SJCRH30 (cell line): ENCODE measurements around a stretch of chr6.

- RAMPAGE, long total RNA = no peak
These were observed 158.9 kb downstream of the LY86 start for GRCh38 chr6:6747454-6747810.

DNA sequence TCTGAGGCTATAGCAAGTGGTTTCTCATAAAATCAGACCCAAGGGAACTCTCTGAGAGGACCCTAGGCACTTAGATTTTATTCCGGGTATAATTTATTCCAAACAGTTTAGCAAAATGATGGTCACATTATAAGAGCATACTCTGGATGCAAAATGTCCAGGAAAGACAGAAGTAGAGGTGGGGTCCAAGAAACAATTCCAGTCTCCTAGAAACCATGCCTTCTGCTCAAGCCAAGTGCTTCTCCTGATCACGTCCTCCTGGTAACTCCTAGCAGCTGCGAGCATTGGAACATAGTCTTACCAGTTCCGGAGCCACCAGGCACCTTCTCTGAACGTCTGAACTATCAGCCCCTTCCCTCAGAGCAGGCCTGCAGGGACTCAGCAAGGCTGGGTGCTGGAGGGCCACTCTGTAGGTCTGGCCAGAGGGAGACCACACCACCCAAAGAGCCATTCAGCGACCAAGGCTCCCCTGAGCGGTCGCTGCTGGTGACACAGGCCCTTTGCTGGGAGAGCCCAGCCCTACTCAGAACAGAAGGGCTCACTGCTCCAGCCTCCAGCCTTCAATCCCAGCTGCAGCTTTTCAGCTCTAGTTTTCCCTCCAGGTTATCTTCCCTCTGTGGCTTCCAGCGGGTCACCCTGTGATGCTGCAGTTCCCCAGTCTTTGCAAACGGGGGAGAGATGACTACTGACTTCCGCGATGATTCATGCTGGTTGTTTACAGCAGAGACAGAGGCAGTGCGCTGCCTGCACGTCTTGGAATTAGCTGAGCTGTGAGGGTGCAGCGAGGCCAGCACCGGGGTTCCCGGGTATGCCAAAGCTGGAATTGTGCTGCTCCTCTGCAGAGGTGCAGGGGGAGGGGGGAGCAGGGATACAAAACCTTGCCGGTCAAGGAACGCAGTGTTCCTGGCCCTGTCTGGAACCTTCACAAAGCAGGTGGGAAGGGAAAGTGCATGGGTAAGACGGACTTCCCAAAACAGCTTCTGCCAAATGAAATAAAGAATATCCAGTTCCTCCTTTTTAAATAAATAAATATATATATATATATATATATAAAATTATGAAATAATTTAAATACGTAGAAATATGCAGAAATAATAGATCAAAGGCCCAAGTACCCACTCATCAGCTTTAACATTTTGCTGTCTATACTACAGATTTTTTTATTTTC, 161.3 kb downstream of the LY86 start:
- RAMPAGE, long total RNA = no peak

GRCh38 chr6:6791073-6791340, 202.5 kb downstream of the LY86 start:
- RAMPAGE, long total RNA = no peak

GRCh38 chr6:6823359-6824284, 235.1 kb downstream of the LY86 start:
- RAMPAGE, long total RNA = no peak

DNA sequence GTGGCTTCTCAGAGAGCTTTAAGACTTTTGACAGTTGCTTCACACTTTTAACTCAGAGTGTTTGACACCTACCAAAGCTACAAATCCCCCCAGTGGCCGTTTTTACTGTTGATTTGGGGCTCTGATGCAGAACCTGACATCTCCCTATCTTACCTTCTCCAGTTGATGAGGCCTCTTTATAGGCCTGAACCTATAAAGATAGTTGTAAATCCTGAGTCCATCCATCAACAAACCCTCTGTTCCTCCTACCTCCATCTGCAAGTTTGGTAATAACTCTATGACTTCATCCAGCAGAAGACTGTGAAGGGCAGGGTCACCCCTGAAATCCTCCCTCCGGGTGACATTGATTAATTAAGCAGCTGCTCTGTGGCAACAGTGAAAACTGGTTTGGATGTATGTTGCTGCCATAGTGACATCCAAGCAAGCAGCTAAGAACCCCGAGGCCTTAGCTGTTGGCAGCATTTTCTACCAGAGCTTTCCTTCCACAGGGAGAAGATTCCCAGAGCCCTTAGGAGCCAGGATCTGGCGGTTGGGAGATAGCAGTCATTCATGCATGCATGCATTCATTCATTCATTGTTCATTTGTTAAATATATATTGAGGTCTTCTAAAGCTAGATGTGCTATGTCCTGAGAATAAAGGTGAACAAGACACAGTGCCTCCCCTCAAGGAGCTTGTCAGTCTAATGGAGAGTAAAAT, 226.0 kb upstream of the RREB1 start:
- RAMPAGE, long total RNA = no peak

GRCh38 chr6:6972368-6972905, 135.3 kb upstream of the RREB1 start:
- RAMPAGE, long total RNA = no peak

GRCh38 chr6:6994523-6995242, 113.1 kb upstream of the RREB1 start:
- RAMPAGE, long total RNA = no peak

DNA sequence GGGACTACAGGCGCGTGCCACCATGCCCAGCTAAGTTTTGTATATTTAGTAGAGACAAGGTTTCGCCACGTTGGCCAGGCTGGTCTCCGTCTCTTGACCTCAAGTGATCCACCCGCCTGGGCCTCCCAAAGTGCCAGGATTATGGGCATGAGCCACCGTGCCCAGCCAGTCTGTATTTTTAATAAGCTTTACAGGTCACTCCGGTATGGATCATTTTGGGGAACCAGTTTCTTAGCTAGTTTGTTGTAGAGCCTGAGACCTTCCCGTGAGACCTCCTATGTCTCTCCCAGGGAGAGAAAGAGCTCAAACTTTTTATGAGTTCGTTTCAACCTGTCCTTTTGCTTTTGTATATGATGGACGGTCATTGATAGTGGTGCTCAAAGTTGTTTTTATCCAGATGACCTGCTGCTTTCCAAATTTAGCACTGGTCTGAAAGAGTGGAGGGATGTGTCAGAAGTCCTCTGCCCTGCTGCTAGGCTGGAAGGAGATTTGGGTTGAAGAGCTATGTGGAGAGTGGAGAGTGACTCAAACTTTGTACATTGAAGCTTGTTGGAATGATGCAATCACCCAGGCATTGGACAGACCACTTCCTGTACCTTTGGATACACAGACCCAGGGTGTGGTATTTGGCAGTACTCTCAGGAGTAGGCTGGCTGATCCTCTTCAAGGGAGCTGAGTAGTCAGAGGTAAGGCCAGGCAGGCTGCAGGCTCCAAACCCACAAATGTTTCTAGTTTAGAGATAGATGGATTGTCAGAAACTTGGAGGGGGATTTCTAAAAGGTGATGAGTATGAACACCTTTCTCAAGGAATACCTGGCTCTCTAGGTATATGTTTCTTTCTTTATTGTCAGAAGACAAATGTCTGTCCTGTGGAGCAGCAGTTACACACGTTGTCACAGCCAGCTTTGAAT, 49.5 kb upstream of the RREB1 start:
- RAMPAGE, long total RNA = no peak

- RAMPAGE, long total RNA = no peak
These were observed 19.0 kb downstream of the RREB1 start for GRCh38 chr6:7126629-7127259.

DNA sequence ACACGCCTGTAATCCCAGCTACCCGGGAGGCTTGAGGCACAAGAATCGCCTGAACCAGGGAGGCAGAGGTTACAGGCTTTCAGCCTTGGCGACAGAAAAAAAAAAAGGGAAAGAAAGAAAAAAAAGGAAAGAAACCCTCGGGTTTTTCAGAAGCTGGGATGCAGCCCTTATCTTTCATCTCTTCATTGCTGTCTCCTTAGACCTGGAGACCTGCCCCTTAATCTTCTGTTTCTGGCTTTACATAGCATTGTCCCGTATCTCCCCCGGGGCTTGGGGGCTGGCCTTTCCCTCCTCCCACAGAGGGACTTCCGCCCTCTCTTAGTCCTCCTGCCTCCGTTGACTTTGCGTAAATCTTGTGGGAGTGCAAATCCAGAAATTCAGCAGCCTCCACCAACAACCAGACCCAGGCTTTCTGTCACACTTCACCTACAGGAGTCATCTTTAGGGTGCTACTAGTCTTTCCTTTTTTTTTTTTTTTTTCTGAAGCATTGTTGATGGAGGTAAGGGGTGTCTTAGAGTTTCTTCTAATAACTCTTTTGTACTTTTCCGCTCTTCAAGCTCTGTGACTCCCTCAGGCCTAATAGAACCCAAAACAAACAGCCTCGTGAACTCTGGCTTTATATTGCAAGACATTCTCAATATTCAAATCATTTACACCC, 66.1 kb downstream of the RREB1 start:
- RAMPAGE, long total RNA = no peak

DNA sequence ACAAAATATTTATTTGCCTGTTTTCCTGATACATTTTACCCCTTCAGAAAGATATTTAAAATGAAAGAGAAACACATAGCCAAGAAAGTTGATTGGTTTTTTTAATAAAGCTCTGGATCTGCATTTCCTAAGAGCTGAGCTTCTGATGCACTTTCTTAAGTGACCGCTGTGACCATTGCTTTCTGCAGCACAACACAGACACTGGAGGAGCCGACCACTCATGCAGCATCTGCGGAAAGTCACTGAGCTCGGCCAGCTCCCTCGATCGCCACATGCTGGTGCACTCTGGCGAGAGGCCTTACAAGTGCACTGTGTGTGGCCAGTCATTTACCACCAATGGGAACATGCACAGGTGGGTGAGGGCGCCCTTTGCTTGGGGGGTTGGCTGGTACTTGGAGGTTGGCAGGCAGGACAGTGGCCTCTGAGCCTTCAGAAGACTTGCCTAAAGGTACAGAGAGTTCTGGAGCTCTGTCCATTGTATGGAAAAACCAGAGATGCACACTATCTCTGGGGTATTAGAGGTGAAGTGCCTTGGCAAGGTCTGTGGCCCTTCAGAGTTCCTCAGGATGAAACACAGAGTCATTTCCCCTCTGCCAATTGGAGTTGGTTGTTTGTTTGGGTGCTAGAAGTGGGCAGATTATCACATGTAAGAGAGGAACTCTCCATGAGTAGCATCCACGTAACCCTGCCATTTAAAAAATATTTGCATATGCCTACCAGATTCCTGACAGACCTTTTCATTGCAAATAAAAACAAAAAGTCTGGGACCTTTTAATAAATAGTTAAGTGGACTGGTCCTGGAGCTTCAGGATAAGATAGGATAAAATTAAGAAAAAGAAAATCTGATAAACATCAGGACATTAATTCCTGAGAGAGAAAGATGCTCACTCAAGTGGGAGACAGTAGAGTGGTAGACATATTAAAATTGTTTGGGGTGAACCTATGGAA, 81.5 kb downstream of the RREB1 start:
- RAMPAGE, long total RNA = no peak

- RAMPAGE, long total RNA = no peak
These were observed 22.0 kb upstream of the DSP start for GRCh38 chr6:7519453-7519791.

- RAMPAGE, long total RNA = no peak
These were observed 1.1 kb upstream of the DSP start for GRCh38 chr6:7540359-7540877.

DNA sequence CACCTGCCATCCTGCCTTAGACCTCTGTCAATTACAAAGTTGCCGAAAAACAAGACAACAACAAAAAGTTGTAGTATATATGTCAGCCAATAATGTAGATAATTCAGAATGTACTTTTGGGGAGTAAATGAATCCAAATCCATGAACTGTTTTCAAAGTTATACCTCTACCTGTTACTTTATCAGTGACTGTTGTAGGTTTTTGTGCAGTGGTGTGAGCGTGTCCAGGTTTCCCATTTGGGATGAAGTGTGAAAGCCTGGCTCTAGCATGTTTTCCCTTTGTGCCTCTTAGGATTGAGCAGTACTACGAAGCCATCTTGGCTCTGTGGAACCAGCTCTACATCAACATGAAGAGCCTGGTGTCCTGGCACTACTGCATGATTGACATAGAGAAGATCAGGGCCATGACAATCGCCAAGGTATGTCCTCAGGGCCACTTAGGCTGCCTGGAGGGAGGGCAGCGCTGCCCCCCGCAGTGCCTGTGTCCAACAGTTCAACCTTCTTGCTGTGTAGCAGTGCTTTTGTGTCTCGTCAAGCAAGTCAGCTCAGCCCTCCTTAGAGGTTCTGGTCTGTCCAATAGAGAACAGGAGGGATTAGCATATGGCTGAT, 19.7 kb upstream of the SNRNP48 start:
- RAMPAGE, long total RNA = no peak

DNA sequence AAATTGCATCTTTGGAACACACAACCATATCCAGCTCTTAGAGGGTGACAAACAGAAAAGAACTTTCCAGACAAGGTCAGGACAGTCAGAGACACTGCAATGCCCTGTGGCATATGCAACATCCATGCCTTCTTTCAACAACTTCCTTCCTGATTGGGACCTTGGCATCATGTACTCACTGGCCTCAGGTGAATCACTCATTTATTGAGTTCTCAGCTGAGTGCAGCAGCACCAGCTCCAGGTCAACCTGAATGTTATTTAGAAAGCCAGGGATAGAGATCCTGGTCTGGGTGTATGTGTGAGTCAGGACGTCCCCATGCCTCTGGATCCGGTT, 54.3 kb downstream of the SNRNP48 start:
- RAMPAGE, long total RNA = no peak

GRCh38 chr6:7691568-7692814, 33.9 kb upstream of the BMP6 start:
- RAMPAGE, long total RNA = no peak

GRCh38 chr6:7735039-7735278, 9.1 kb downstream of the BMP6 start:
- RAMPAGE, long total RNA = no peak

DNA sequence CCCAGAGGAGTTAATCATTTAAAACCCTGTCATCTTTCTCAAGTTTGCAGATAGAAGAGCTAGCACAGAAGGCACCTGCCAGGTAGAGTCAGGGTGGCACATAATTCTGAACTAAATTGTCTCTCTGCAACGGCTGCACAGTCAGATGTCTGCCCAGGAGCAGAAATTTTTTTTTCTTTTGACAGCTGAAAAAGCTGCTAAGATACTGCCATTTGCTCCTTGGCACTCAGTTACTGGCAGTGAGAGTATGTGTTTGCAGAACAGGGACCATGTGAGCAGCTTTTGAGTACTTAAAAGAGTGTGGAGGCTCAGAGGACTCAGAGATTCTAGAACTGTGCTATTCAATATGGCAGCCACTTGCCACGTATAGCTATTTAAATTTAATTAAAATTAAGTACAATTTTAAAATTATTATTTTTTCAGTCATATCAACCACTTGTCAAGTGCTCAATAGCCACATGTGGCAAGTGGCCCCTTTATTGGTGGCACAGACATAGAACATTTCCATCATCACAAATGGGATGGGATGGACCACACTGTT, 202.8 kb upstream of the SLC35B3 start:
- RAMPAGE, long total RNA = no peak

- RAMPAGE, long total RNA = no peak
These were observed 231.8 kb upstream of the SLC35B3 start for GRCh38 chr6:8667086-8667513.

GRCh38 chr6:8743362-8743648, 308.0 kb upstream of the SLC35B3 start:
- RAMPAGE, long total RNA = no peak